Hair follicular keratinocyte (primary cell): ENCODE measurements around a stretch of chr16.

- RAMPAGE, long total RNA = no peak
Observed at GRCh38 chr16:22192727-22193103, 13.4 kb upstream of the EEF2K start.

- RAMPAGE, long total RNA = no peak
Observed at GRCh38 chr16:22207480-22207753, 1.3 kb downstream of the EEF2K start.

DNA sequence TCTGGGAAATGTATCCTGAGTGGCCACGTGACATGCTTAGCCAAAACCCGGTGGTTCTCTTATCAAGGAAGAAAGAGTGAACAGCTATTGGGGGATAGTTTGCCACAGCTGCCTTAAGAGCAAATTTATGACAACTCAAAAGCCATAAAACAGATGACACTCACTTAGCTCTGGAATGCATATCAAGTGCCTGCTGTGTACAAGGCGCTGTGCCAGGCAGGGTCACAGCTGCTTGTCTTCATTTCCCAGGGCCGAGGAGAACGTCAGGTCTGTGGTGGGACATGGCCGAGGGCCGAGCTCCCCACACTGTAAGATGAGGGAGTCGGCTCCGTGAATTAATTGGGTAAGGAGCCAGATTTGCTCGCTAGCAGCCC, 14.0 kb downstream of the EEF2K start:
- RAMPAGE, long total RNA = no peak

- RAMPAGE, long total RNA = no peak
Observed at GRCh38 chr16:22220513-22221137, 14.5 kb downstream of the EEF2K start.

GRCh38 chr16:22406051-22406454, 31.6 kb upstream of the CDR2 start:
- RAMPAGE, long total RNA = no peak

GRCh38 chr16:22912600-22912799, 98.5 kb downstream of the HS3ST2 start:
- RAMPAGE, long total RNA = no peak

GRCh38 chr16:23091956-23092631, 57.2 kb downstream of the USP31 start:
- RAMPAGE, long total RNA = no peak

- RAMPAGE, long total RNA = no peak
Observed at GRCh38 chr16:23118331-23119278, 30.6 kb downstream of the USP31 start.

DNA sequence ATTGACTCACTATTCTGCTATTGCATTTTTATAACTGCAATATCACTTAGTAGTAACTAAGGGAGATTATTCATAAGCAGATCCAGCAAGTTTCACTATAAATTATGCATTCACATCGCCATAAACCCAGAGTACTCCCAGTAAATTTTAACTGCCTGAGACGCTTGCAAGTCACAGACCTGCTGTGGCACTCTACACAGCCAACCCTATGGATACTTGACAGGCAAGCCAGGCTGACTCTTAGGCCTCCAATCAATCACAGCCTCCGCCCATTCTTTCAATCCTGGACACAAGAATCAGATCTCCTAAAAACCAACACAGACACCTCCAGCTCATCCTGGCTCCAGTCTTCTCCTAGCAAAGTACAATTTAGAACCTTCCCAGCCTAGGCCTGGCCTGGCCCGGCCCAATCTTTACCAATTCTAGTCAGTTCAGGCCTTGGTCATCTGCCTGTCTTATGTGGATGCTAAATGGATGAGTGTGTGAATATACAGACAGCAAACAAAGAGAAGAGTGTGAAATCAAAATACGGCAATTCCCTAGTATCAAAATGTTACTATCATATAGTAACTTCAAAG, 28.1 kb downstream of the USP31 start:
- RAMPAGE, long total RNA = no peak

DNA sequence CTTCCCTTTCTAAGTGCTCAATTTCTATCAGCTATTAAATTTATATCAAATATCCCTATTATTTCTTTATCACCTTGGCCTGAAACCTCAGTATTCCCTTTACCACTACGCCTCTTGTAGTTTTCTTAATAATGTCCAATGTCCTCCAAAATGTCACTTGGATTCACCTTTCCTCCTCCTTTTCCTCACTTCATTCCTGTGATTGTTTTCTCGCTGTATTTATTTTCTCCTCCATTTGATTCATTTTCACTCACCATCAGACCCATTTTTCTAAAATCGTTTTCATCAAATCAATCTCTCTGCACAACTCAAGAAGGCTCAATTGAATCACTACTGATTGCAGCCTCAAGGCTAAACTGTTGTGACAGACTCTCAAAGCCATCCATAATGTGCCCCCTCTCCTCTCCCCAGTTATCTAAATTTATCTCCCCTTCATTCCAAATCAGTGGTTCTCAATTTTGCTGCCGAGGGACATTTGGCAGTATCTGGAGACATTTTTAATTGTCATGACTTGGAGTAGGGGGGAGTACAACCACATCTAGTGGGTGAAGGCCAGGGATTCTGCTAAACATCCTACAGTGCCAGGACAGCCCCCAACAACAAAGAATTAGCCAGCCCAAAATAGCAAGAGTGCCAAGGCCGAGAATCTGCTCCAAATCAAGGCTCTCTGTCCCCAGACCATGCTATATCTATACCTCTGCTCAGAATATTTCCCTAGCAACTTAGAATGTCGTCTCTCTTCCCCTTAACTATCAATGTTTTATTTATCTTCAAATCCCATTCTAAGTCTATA, 9.2 kb downstream of the USP31 start:
- RAMPAGE, long total RNA = no peak

GRCh38 chr16:23317257-23317920, 15.3 kb downstream of the SCNN1B start:
- RAMPAGE, long total RNA = no peak

- RAMPAGE, long total RNA = no peak
Observed at GRCh38 chr16:23420355-23421317, 32.4 kb downstream of the COG7 start.

- RAMPAGE, long total RNA = no peak
Observed at GRCh38 chr16:23558374-23558596, 758 bp downstream of the UBFD1 start.

- RAMPAGE, long total RNA = no peak
Observed at GRCh38 chr16:23640583-23640908, 564 bp downstream of the PALB2 start.

- RAMPAGE, long total RNA = no peak
Observed at GRCh38 chr16:23669888-23670785, 8.6 kb upstream of the PLK1 start.

GRCh38 chr16:23698984-23699548, 14.0 kb downstream of the ERN2 start:
- RAMPAGE, long total RNA = no peak

DNA sequence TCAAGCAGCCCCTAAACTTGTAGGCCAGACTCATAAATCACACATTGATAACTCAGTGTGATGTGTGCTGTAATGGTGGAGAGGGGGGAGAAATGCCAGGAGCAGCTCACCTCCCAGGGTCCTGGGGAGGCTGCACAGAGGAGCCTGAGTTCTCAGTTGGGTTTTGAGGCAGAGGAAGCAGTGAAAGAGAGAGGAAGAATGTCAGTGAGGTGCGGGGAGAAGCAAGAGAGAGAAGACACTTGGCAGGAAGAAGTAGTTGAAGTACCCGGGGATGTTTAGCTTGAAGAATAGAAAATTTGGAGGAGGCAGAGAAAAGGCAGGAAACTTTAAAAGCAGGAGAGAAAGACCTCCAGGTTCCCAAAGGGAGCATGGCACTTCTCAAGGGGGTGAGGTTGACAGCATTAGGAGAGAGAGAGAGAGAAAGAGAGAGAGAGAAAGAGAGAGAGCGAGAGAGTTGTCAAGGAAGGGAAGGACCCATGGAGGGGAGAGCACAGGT, 23.7 kb downstream of the PRKCB start:
- RAMPAGE, long total RNA = no peak

DNA sequence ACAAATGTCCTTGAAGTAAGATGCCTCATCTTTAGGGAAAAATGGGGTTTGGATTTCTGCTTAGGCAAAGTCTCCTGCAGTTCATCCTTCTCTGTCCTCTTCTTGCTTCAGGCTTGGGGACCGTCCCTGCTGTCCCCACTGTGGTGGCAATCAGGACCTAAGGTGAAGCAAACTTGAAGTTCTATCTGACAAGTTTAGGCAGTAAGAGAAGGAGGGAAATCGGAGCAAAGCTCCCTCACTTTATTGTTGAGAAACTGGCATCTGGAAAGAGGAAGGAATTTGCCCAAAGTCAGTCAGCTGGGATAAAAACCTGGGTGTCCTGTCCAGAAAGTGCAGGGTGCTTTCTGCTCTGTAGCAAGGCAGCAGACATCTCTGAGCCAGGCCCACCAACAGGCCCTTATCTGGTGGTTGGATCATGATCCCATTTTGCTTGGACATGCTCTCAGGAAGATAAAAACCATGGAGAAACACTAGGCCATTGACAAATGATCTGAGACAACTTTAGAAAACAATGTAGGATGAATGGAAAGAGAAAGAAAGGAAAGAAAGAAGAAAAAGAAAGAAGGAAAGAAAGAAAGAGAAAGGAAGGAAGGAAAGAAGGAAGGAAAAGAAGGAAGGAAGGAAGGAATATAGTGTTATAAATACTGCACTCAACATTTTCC, 39.4 kb upstream of the CACNG3 start:
- RAMPAGE, long total RNA = no peak

DNA sequence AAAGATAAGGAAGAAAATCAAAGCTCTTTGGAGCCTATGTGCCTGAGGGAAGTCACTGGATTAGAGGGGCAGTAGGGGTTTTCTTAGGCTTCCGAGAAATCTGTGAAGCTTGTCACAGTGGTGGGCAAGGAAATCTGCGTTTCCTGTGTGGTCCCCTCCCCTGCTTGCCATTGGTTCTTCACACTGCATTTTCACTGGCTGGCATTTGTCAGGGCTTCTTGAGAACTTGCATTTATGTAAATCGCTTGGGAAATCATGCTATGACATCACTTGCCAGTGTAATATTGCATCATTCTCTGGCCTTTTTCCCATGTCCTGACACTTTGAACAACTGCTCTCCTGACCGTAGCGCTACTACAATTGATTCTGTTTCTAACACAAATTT, 1.8 kb downstream of the CACNG3 start:
- RAMPAGE, long total RNA = no peak

GRCh38 chr16:24419760-24420273, 119.5 kb upstream of the RBBP6 start:
- RAMPAGE, long total RNA = no peak